Thyroid gland (tissue), 7 donors: ENCODE measurements around the genes MAP4, FBXW12, TREX1 and IP6K2.

DNA sequence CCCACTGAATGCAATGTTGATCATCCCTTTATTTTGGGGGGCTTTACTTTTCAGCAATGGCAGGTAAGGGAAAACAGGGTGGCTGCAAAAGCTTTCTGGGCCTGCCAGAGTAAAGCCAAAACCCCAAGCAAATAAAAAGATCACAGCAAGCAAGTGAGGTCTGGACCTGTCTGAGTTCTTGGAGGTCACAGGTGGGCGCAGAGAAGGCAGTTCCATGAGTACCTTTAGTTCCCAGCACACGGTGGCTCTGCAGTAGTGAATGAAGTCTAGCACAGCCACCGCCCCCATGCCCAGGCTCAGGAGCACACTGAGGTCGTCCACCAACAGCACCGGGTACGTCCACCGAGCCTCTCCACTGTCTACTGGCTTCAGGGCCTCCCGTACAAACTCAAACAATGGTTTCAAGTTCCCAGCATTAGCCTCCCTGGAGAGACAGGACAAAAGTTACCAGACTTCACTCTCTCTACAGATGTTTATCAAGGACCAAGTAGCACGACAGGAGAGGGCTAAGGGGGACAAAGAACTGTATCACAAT is 12.0 kb downstream of the ELP6 start:
- PRO-cap, 2 experiments, result no peak in any of the 2 experiments
- RAMPAGE, long total RNA, 5 experiments, result no peak in any of the 5 experiments

GRCh38 chr3:47612186-47612724 is 33.6 kb upstream of the CSPG5 start:
- PRO-cap, 2 experiments, result peak in 2 of 2 experiments; most common plus-strand start chr3:47612474 (in 2)
- RAMPAGE, long total RNA, 5 experiments, result no peak in any of the 5 experiments

DNA sequence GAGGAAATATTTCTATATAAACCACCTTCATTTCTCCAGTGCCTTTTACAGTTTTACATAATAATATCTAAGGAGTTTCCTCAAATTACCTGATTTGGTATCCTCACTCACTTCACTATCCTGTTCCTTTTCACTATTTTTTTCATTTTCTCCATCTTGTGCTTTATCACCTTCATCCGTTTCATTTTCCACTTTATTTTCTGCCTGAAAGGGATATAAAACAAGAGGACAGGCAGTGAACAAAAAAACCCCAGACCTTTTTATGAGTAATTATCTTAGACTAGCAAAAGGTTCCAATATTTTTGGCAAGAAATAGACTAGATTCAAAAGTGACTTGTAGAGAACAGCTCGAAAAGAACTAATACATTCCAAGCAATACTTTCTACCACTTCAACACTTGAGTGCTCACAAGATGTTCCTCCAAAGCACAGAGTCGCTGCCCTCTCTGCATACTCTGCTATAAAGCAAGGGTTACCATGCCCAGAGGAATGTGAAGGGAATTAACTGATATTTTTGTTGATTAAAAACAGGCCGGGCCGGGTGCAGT is 57.3 kb upstream of the CSPG5 start:
- PRO-cap, 2 experiments, result no peak in any of the 2 experiments
- RAMPAGE, long total RNA, 5 experiments, result no peak in any of the 5 experiments

- PRO-cap, 2 experiments, result no peak in any of the 2 experiments
- RAMPAGE, long total RNA, 5 experiments, result no peak in any of the 5 experiments
Observed at GRCh38 chr3:47850369-47851261, 47.7 kb downstream of the DHX30 start.

DNA sequence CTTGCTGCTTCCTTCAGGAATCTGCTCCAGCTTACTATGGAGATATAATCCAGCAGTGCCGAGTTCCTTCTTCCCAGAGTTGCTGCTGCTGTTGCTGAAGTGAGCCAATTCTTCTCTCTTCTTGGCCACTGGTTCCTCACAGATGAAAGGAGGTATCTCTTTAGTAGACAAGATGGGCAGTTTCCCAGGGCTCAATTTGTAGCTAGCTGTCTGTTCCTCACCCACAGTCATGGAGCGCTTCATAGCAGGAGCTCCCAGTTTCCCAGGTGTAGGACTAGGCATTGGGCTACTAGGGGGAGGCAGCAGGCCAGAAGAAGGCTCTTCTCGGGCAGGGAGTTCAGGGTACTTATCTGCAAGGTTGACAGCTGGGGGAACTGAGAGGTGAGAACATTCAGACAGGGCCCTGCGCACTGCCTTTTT is 88.3 kb downstream of the DHX30 start:
- PRO-cap, 2 experiments, result no peak in any of the 2 experiments
- RAMPAGE, long total RNA, 5 experiments, result no peak in any of the 5 experiments

DNA sequence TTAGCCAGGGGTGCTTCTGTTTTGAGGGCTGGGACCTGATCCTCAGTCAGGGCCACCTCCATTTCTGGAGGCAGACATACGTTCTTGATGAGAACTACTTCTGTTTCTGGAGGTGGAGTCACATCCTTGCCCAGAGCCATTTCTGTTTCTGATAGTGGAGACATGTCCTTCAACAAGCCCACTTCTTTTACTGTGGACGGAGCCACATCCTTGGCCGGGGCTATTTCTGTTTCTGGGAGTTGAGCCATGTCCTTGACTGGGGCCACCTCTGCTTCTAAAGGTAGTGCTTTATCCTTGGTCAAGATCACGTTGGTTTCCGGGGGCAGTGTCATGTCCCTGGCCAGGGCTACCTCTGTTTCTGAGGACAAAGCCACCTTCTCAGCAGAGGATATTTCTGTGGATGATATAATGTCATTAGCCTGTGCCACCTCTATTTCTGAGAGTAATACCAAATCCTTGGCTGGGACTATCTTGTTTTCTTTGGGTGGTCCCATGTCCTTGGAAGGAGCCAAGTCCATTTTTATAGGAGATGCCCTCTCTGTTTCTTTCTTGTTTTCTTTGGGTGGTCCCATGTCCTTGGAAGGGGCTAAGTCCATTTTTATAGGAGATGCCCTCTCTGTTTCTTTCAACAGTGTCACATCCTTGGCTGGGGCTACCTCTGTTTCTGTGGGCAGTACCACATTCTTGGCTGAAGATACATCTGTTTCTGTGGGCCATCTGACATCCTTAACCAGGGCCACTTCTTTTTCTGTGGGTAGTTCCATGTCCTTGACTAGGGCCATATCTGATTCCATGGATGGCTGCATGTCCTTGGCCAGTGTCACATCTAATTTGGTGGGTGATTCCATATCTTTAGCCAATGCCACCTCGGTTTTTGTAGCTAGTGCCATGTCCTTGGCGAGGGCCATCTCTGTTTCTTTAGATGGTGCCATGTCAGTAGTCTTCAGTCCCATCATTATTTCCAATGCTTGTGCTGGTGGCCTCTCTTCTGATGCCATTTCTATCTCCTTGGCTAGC is 99.8 kb downstream of the MAP4 start:
- PRO-cap, 2 experiments, result no peak in any of the 2 experiments
- RAMPAGE, long total RNA, 5 experiments, result no peak in any of the 5 experiments

DNA sequence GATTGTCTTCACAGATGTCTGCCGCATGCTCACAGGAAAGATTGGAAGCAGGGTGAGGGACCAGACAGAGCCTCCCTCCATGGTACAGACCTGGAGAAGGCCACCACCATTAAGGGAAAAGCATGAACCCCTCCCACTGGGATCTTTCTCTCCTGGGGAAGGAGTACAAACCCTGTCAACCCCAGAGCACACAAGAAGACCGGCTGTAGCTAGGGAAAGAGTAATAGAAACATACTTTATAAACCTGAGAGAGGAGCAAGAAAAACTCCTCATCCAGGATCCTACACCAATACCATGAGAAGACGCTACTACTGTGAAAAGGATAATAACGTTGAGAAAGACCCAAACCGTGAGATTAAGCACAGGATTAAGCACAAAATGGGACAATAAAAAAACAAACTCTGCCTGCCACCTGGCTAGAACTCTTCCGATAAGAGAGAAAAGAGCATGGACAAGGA is 20.2 kb downstream of the MAP4 start:
- PRO-cap, 2 experiments, result peak in 1 of 2 experiments; most common plus-strand start position 197 of the sequence (in 1)
- RAMPAGE, long total RNA, 5 experiments, result no peak in any of the 5 experiments

DNA sequence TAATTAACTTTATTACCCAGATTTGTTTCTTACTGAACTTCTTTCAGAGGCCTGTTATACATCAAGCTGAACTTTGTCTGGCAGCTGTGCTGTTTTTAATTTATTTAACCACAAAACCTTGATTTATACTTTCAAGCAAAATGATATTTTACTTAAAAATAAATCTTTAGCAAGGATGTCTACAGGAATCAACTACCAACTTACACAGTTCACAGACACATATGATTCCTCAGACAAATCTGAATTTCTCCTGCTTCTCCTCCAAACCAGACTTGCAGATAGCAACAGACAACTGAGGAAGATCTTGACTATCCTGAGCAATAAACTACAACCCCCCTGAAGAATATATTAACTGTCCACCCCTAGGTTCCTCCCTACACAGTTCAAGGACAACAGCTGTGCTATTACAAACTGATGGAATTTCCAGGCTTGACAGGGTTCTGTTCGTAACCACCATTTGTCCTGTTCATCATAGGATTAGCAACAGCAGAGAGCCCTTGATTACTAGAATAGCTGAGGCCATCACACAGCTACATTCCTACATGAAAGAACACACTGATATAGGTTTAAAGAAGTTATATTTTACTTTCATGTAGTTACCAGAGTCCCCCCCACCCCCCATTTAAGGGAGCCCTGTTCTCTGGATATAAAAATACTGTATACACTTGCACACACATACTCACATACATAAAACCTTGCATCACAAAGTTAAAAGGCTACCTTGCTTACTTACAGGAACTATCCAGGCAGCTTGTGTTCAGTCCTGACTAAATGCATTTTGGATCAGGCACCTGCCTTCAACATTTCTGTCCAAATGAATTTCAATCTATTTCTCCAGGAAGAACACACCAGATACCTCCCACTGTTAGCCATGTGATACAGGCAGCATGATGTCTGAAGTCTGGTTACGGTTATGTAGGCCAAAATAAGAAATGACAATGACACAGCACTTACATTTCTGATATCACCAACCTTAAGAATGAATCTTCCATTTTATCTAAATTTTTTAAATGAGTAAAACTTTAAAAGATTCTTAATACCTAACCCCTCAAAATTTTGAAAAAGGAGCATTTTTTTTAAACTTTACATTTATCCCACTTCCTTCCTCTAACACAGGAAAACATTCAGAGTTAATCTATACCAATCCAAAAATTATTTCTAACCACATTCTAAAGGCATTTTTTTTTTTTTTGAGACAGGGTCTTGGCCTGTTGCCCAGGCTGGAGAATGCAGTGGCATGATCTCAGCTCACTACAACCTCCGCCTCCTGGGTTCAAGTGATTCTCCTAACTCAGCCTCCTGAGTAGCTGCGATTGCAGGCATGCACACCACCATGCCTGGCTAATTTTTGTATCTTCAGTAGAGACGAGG is at the start of gene MAP4:
TSS of gene MAP4 (minus strand) at position 816 of the 1,371 bp plus-strand sequence.
- PRO-cap, 2 experiments, result no peak in any of the 2 experiments
- RAMPAGE, long total RNA, 5 experiments, result no peak in any of the 5 experiments

DNA sequence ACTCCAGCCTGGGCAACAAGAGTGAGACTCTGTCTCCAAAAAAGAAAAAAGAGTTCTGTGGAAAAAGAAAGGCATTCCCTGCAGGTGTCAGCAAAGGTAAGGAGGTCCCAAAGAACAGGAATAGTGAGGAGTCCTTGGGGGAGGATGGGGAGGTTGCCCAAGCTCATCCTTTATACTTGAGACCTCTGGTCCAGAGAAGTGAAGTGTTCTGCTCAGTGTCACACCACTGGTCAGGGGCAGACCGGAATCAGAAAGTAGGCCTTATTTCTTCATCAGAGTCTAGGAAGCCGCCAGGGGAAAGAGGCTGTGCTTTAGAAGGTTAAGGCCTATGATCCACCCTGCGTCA is 37.3 kb downstream of the CDC25A start:
- PRO-cap, 2 experiments, result peak in 1 of 2 experiments; most common minus-strand start position 256 of the sequence (in 1)
- RAMPAGE, long total RNA, 5 experiments, result no peak in any of the 5 experiments

DNA sequence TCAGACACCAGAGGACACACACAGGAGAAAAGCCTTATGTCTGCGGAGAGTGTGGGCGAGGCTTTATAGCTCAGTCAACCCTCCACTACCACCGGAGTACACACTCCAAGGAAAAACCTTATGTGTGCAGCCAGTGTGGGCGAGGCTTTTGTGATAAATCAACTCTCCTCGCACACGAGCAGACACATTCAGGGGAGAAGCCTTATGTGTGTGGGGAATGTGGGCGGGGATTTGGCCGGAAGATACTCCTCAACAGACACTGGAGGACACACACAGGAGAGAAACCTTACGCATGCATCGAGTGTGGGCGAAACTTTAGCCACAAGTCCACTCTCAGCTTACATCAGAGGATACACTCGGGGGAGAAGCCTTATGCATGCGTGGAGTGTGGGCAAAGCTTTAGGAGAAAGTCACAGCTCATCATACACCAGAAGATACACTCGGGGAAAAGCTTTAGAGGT is 28.4 kb downstream of the ZNF589 start:
- PRO-cap, 2 experiments, result no peak in any of the 2 experiments
- RAMPAGE, long total RNA, 5 experiments, result no peak in any of the 5 experiments

GRCh38 chr3:48335269-48335636 is 1.8 kb upstream of the SPINK8 start:
- PRO-cap, 2 experiments, result no peak in any of the 2 experiments
- RAMPAGE, long total RNA, 5 experiments, result no peak in any of the 5 experiments

- PRO-cap, 2 experiments, result no peak in any of the 2 experiments
- RAMPAGE, long total RNA, 5 experiments, result no peak in any of the 5 experiments
Observed at GRCh38 chr3:48371870-48372337, at the start of gene FBXW12. Gene FBXW12 (plus strand): TSS chr3:48372219.

DNA sequence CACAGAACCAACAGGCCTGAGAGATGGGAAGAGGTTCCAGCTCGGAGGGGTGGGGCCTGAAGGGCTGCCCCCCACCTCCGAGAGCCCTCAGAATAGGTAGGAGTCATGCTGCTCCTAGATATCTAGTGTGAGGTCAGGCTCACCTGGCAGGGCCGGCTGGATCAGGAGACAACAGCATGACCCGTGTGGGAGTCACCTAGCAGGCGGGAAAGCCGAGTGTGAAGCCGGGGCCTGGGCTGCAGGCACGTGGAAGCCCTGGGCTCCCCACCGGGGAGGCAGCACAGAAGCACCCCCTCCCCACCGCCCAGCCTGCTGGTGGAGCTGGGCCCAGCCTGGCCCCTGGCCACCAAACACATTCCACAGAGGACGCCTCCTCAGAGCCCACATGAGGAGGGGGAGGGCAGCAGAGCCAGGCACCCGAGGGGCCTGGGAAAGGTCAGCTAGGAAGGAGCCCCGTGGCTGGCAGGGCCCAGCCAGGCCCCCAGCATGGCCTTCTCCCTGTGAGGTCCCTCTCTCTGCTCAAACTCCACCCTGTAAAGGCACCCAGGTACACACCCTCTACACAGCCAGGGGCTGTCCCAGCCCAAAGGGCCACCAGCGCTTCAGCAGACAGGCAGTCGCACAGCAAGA is 4.6 kb downstream of the PLXNB1 start:
- PRO-cap, 2 experiments, result peak in 2 of 2 experiments; most common plus-strand start position 215 of the sequence (in 2); most common minus-strand start position 311 of the sequence (in 1)
- RAMPAGE, long total RNA, 5 experiments, result no peak in any of the 5 experiments

DNA sequence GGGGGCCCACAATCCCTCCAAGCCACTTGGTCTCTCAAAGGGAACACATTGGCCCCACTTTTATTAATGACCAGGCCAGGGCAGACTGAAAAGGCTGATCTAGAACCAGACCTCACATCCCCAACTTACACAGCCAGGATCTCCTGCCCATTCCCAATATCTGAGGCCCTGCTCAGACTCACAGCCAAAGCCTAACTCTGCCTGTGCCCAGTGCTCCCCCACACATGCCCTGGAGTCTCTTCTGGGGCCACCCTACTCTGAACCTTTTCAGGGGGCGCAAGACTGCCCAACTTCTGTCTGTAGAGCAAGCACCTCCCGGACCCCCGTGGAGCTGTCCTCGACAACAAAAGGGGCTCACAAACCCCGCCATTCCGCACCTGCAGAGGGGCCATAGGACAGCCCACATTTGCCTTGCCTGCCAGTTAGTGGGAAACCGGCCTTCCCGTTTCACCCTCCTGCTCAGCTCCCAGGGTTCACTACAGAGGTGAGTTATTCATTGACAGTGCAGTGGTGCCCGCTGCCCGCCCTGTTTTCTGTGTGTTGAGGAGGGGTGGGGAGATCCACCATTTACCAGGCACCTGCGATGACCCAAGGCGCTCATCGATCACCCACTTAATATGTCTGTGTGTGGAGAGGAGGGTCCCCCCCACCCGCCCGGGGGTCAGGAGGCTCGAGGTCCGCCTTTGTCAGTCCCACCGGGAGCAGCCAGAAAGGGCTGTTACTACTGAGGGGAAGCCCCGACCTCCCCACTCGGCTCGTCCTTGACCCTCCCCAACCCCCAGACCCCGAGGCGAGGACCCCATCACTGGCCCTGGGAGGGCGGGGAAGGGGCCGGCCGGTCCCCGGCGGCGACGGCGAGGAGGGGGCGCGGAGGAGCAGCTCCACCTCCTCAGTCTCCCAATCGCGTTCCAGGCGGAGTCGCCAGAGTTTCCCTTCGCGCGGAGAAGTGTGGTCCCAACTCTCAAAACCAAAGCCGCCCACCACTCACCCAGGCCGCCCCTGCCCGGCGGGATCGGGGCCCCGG is 1.4 kb downstream of the PLXNB1 start:
- PRO-cap, 2 experiments, result peak in 2 of 2 experiments; most common plus-strand start position 496 of the sequence (in 2); most common minus-strand start position 903 of the sequence (in 2)
- RAMPAGE, long total RNA, 5 experiments, result no peak in any of the 5 experiments

DNA sequence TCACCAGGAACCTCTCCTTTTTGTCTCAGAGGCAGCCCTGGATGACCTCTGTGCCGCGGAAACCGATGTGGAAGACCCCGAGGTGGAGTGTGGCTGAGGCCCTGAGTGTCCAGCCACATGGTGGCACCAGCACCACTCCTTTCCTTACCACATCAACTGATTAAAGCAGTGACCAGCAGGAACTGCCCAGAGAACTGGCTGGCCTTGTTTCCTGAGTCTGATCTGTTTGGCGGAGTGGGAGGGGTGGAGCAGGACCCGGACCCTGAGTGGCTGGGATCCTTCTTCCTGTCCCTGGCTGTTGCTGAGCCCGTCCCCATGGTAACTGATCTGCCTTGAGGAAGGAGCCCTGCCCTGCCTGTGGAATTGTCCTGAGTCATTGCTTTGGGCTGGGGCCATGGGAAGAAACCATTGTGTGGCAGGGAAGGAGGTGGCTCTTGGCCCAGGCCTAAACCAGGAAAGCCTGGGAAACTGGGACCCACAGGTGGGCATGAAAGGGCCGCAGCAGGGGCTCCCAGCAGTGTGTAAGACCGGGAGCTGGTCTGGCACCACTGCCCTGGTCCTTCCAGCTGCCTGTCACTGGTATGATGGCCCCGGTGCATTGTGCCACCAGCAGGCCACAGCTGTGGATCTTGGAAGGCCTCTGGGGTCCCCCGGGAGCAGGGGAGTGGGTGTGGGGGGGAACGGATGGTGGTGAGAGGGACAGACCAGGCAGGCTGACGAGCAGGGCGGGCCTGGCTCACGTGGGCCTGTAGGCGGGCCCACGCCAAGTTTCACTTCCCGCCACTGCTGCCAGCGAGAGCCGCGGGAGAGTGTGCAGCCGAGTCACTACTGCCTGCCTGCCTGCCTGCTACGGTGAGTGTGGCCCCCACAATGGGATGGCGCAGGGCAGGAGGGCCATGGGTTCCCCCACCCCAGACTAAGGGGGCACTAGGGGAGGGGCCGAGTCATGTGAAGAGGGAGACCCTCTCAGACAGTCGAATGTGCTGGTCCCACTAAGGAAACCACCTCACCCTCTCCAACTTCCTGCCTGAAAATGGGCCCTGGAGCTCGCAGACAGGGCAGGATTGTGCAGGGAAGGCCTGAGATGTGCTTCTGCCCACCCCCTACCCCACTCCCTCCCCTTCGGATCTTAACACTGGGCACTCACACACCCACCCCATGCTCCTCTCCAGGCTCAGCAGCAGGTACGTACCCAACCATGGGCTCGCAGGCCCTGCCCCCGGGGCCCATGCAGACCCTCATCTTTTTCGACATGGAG is at the start of gene TREX1:
TSS of gene TREX1 (plus strand) at position 773 of the 1,258 bp plus-strand sequence.
- PRO-cap, 2 experiments, result peak in 2 of 2 experiments; most common plus-strand start position 373 of the sequence (in 1); most common minus-strand start position 196 of the sequence (in 2)
- RAMPAGE, long total RNA, 5 experiments, result start-site peak on the plus strand in 1 of 5 experiments, centred at positions 384 to 467 of the sequence, 12 to 45 reads per replicate

- PRO-cap, 2 experiments, result no peak in any of the 2 experiments
- RAMPAGE, long total RNA, 5 experiments, result no peak in any of the 5 experiments
Observed at GRCh38 chr3:48500904-48501526, 3.0 kb downstream of the SHISA5 start.

DNA sequence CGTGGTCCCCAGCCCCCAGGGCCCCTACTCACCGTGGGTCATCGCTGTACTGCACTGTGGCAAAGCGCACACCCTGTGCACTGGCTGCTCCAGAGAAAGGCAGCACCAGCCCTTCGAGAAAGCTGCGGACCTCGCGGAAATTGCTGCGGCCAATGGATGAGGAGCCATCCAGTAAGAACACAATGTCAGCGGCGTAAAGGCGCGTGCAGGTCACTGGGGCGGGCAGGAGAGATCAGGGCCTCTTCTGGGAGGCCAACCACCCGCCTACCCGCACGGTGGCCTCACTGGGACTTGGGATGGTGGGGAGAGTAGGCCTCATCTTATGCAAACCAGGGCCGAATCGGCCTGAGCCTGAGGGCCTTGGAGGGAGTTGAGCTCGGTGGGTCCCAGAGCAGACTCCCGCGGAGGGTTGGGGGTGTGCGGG is 781 bp downstream of the COL7A1 start:
- PRO-cap, 2 experiments, result no peak in any of the 2 experiments
- RAMPAGE, long total RNA, 5 experiments, result no peak in any of the 5 experiments

DNA sequence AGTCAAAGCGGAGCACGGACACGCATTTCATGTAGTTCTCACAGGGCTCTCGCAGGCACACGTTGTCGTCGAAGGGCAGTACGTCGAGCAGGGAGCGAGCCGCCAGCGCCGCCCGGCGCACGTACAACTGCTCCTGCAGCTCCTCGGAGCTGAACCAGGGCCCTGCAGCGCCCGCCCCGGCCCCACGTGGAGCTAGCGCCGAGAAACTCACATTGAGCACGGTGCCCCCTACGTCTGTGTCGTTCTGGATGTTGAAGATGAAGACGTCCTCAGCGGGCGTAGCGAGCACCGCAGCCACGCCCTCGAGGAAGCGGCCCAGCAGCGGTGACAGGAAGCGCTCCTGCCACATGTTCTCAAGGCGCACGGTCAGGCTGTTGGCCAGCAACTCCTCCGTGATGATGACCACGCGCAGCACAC is 5.8 kb downstream of the CELSR3 start:
- PRO-cap, 2 experiments, result no peak in any of the 2 experiments
- RAMPAGE, long total RNA, 5 experiments, result no peak in any of the 5 experiments

DNA sequence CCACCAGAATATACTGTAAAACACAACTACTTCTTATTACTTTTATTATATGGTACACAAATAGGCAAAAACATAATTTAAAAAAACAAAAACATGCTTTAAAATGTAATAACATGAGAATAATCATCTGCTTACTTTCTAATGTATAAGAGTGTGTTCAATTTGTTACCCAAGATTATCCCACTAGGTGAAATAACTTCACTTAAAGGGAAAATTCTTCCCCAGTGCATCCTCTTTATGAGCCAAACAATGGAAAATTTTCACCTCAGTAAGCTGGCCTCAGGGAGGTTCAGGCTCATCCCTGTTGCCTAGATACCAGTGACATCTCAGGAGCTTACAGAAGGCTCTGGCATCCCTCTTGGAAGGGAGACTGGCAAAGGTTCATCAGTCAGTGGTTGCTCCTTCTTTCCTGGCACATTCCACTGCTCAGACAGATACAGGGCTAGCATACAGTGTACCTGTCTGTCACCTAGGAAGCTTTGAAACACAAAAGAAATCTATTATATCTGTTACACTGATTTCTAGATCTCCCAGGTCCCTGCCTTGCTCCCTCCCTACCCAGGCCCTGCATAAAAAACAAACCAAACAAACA is 1.9 kb downstream of the IP6K2 start:
- PRO-cap, 2 experiments, result no peak in any of the 2 experiments
- RAMPAGE, long total RNA, 5 experiments, result no peak in any of the 5 experiments

GRCh38 chr3:48716467-48717589 is at the start of gene IP6K2:
Gene IP6K2 (minus strand): TSS chr3:48717221.
- PRO-cap, 2 experiments, result peak in 2 of 2 experiments; most common plus-strand start chr3:48717387 (in 2); most common minus-strand start chr3:48717188 (in 1)
- RAMPAGE, long total RNA, 5 experiments, result start-site peak on the minus strand in 5 of 5 experiments, at chr3:48717188-48717292 at its widest, 69 to 715 reads per replicate